Transverse colon (tissue), 4 donors: ENCODE results near the genes DACT3 and KPTN.

DNA sequence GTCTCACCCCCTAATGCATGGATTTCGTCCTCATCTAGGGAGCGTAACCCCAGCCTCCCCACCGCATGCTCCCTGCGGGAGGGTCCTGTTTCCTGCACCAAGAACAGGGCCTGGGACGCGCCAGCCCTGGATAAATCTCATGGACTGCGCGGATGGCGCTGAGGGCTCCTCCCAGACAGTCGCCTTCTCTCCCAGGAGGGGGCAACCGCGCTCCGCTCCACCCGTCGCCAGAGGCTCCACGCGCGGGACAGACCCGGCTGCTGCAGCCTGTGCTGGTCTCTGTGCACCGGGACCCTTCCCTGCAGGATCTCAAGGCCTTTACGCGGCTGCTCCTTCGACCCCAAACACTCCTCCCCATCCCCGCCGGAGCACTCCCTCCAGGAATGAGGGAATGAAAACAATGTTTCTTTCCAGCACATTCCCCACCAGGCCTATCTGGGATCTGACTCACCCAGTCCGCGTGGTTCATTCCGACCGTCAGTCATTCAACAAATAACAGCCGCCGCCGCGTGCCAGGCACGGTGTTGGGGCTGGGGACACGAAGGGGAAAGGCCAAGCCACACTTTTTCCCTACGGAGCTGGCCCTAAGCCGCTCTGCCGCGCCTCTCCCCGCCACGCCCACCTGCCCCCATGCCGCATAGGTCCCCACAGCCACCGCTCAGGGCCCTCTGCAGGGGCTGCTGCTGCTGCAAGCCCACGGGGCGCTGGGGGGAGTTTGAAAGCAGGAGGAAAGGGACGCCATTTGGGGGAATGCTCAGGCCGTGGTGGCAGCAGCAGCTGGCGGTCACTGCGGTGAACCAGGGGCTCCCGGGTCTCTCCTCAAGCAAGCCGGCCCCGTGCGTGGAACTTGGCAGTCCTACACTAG, 6.0 kb downstream of the PNMA8B start:
- PRO-cap: no peak
- RAMPAGE, long total RNA, 4 experiments: no peak in any of the 4 experiments

DNA sequence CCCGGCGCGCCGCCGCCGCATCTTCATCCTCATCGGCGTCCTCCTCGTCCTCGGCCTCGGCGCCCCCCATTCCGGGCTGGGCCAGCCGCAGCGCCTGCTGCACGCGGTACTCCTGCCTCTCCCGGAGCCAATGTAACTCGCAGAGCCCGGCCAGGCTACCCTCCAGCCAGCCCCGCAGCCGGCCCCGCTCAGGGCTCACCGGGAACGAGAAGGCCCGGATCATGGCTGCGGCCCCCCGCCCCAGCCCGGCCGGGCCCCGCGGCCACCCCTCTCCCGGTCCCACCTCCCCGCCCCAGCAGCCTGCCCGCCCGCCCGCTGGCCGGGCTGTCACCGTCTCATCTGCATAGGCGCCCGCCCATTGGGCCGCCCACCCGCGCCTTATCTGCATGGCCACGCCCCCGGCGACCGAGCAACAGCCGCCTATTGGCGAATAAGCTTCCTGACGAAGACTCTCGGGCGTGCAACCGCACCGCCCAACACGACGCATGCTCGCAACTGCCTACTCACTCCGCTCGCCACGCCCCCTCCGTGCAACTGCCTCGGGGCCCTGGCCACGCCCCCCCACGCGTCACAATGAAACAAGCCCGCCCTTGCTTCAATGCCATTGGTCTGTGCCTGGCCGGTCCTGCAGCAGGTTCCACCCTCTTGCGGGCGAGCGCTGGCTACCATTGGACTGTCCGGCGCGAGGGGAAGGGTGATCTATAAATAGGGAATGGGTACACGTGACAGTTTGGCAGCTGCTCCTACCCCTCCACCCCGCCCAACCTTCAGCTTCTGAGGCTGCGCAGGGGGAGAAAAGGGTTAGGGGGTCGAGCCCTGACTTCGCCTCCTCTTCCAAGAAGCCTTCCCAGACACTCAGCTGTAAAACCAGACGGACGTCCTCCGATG, at the start of gene DACT3:
TSS of gene DACT3 (minus strand) at position 341 of the 888 bp plus-strand sequence.
- PRO-cap: unidirectional peak, minus-strand start at position 341 of the sequence
- RAMPAGE, long total RNA, 4 experiments: start-site peak on the minus strand in 2 of 4 experiments, centred at positions 197 to 241 of the sequence, 6 to 9 reads per replicate

- PRO-cap: bidirectional peak, plus-strand start at chr19:46713919, minus-strand start at chr19:46713724; bidirectional peak, plus-strand start at chr19:46714427, minus-strand start at chr19:46714294; bidirectional peak, plus-strand start at chr19:46714692, minus-strand start at chr19:46714547
- RAMPAGE, long total RNA, 4 experiments: start-site peak on the minus strand in 1 of 4 experiments, at chr19:46713936-46714487 at its widest, 6 reads per replicate
Observed at GRCh38 chr19:46713638-46714760, 2.9 kb downstream of the PRKD2 start.

DNA sequence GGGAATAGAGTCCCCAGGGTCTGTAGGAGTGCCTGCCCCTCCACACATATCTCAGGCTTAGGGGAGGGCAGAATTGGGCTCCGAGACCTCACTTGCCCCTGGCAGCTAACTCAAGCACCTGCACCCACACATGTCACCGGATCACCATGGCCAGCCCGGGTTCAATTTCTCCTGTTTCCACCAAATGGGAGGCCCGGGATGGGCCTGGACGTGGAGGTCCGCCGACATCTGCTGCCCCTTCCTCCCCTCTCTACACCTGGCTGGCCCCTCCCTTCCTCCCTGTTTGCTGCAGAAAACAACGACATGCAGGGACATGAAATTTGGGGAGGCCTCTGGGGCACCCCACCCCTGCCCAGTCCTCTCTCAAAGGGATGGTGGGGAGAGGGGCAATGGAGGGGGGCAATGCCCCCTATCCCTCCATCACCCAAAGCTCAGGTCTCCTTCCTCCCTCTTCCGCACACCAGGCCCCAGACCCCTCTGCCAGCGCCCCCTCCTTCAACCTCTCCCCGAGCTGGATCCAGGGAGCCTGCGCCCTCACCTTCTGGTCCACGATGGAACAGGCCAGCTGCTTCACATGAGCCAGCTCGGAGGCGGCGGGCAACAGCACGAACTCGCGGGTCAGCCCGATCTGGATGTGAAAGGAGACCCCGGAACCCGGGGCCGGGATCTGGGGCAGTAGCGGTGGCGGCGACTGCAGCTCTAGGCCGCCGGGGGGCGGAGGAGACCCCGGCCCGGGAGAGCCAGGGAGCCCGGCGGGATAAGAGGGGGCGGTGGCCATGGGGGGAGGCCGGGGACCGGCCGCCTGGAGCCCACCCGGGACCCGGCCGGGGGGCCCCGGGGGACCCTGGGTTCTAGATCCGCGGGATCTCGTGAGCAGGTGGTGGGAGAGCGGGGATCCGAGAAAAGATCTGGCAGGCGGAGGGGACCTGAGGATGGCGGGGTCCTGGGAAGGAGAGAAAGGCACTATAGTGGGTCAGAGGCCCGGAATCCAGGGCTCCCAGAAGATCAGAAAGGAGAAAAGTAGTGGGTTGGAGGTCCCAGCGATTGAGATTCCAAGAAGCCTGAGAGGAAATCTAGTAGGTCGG, 979 bp downstream of the PRKD2 start:
- PRO-cap: unidirectional peak, plus-strand start at position 537 of the sequence
- RAMPAGE, long total RNA, 4 experiments: start-site peak on the minus strand in 1 of 4 experiments, centred at position 685 of the sequence, 28 reads per replicate

GRCh38 chr19:46736469-46737203, 9.2 kb upstream of the FKRP start:
- PRO-cap: no peak
- RAMPAGE, long total RNA, 4 experiments: start-site peak on the minus strand in 2 of 4 experiments, at chr19:46736841-46737118 at its widest, 12 to 22 reads per replicate

GRCh38 chr19:46824715-46825163, 25.9 kb downstream of the AP2S1 start:
- PRO-cap: bidirectional peak, plus-strand start at chr19:46825029, minus-strand start at chr19:46824964
- RAMPAGE, long total RNA, 4 experiments: no peak in any of the 4 experiments

DNA sequence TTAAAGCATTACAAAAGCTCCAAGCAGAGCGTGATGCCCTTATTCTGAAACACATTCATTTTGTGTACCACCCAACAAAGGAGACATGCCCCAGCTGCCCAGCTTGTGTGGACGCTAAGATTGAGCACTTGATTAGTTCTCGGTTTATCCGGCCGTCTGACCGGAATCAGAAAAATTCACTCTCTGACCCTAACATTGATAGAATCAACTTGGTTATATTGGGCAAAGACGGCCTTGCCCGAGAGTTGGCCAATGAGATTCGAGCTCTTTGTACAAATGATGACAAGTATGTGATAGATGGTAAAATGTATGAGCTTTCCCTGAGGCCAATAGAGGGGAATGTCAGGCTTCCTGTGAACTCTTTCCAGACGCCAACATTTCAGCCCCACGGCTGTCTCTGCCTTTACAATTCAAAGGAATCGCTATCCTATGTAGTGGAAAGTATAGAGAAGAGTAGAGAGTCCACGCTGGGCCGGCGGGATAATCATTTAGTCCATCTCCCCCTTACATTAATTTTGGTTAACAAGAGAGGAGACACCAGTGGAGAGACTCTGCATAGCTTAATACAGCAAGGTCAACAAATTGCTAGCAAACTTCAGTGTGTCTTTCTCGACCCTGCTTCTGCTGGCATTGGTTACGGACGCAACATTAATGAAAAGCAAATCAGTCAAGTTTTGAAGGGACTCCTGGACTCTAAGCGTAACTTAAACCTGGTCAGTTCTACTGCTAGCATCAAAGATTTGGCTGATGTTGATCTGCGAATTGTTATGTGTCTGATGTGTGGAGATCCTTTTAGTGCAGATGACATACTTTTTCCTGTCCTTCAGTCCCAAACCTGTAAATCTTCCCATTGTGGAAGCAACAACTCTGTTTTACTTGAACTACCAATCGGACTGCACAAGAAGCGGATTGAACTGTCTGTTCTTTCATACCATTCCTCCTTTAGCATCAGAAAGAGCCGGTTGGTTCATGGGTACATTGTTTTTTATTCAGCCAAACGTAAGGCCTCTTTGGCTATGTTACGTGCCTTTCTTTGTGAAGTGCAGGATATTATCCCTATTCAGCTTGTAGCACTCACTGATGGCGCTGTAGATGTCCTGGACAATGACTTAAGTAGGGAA, 59.8 kb downstream of the ARHGAP35 start:
- PRO-cap: no peak
- RAMPAGE, long total RNA, 4 experiments: no peak in any of the 4 experiments

- PRO-cap: no peak
- RAMPAGE, long total RNA, 4 experiments: no peak in any of the 4 experiments
Observed at GRCh38 chr19:46981641-46982181, 37.9 kb upstream of the NPAS1 start.

- PRO-cap: no peak
- RAMPAGE, long total RNA, 4 experiments: no peak in any of the 4 experiments
Observed at GRCh38 chr19:47079379-47079693, 30.9 kb upstream of the TMEM160 start.

DNA sequence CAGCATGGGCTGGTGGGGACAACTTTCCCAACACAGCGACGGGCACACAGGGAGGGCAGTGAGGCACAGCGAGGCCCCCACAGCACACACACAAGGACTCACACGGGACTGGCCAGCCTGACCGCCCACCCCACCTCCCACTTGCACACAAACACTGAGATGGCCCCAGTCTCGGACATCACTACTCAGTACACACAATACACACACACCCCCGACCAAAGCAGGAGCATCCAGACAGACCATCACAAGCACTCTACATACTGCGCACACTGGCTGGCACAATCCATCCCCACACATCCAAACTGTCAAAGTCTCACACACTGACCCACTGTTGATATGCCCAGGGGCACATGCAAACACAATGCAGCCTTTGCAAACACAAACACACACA, 2.2 kb downstream of the BBC3 start:
- PRO-cap: unidirectional peak, minus-strand start at position 255 of the sequence
- RAMPAGE, long total RNA, 4 experiments: no peak in any of the 4 experiments

DNA sequence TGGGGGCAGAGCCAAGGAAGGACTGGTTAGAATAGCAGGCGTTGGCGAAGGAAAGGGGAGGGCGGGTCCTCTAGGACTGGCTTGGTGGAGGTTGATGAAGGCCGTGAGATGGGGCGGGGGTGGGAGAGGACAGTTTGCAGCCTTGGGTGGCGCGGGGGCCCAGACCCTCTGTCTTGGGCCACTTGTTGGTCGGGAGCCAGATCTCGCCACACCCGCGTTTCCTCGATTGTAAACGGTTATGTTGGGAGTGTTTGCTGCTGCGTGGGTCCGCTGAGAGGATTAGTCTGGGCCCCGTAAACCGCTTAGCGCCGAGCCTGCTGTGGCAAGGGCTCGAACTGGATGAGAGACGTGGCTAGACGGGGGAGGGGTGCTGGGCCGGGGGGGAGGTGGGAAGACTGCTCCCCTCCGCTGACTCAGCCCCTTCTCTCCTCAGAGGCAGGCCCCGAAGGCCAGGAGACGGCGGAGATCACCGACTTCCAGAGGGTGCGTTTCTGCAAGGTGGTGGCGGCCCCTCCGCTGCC, 1.7 kb upstream of the INAFM1 start:
- PRO-cap: unidirectional peak, plus-strand start at position 239 of the sequence
- RAMPAGE, long total RNA, 4 experiments: start-site peak on the plus strand in 2 of 4 experiments, centred at positions 244 to 405 of the sequence, 6 to 13 reads per replicate

DNA sequence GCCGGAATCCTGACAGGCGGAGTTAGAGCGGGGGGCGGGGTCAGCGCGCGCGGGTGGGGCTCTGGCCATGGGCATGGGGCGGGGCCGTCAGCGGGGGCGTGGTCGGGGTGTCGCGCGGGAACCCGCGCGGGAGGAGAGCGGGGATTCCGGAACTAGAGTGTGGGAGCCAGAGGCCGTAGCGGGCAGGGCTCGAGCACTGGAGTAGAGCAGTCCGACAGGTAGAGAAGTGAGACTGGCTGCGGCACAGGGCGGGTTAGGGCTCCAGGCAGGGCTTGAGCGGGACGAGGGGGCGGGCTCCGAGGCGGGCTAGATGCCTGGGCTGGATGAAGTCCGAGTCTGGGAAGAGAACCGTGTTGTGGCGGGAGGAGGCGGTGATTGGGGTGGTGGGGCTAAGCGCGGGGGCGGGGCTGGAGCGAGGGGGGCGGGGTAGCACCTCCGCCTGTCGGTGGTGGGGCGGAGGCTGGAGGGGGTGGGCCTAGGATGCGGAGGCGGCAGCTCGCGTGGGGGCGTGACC, 347 bp upstream of the INAFM1 start:
- PRO-cap: bidirectional peak, plus-strand start at position 155 of the sequence, minus-strand start outside the sequence; bidirectional peak, plus-strand start outside the sequence, minus-strand start at position 350 of the sequence
- RAMPAGE, long total RNA, 4 experiments: start-site peak on the plus strand in 1 of 4 experiments, centred at position 147 of the sequence, 10 reads per replicate

- PRO-cap: no peak
- RAMPAGE, long total RNA, 4 experiments: no peak in any of the 4 experiments
Observed at GRCh38 chr19:47351320-47352092, 2.4 kb downstream of the DHX34 start.

DNA sequence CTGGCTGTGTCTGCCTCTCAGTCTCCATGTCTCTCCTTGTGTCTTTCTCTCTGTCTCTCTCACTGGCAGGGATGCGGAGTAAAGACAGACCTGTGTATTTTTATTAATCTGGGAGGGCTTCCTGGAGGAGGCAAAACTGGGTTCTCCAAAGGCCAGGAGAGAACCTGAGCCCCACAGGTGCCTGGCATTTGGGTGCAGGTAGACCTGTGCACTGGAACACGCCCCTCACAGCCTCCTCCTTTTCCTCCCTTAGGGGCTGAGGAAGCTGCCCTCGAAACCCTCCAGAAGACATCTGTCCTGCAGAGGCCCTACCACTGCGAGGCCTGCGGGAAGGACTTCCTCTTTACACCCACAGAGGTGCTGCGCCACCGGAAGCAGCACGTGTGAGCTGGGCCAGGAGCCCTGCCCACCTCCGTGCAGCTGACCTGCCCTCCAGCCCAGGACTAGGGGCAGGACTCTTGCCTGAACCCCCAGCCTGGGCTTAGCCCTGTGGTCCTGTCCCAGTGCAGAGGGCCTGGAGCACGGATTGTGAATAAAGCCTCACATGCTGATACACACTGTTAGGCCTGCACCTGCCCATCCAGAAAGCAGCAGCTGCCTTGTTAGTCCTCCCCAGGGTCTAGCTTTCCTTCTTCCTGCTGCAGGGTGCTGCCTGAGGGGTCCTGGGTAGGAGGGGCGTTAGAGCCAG, 32.8 kb downstream of the DHX34 start:
- PRO-cap: no peak
- RAMPAGE, long total RNA, 4 experiments: no peak in any of the 4 experiments

GRCh38 chr19:47418478-47419296, 640 bp downstream of the MEIS3 start:
- PRO-cap: no peak
- RAMPAGE, long total RNA, 4 experiments: no peak in any of the 4 experiments

DNA sequence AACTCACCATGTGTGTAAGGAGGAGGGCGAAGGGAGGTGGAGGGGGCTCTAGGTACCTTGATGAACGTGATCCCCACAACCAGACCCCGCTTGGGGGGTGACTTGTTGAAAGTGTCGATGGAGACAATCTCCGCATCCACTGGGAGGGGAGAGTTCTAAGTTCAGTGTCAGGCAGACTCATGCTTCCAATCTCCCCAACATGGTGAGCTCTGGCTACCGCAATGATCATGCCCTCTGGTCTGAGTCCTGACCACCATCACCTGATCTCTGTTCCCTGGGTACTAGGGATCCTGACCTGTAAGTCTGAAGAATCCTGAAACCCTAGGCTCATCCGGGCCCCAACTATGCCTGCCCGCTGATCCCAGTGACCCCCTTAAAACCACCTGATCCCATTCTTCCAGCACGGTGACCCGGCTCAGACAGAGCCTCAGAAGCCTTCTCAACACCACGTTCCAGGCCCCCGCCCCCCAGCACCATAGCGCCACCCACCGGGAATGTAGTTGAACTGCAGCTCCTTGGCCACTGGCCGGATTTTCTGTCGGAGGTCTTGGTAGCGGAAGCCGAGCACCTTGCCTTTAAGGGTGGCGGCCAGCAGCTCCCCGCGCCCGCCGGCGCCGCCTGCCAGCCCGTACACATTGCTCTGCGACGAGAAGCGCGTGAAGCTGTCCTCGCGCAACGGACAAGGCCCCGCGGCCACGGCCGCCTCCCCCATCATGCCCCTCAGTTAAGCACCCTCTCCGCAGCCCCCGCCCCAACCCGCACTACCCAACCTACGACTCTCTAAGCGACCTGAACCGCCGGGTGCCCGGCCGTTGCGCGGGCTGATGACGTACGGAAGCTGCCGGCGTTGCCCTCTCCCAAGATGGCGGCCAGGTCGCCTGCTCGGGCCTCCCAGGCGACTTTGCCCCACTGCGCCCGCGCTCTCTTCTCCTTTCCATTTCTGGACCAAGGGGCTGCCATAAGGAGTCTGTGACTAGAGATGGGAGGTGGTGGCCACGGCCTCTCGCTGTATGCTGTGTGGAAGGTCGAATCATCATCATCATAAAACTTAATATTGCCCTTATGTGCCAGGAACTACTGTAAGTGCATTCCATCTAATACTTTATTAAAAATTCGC, at the start of gene KPTN:
TSS of gene KPTN (minus strand) at position 774 of the 1,117 bp plus-strand sequence.
- PRO-cap: bidirectional peak, plus-strand start at position 937 of the sequence, minus-strand start at position 718 of the sequence
- RAMPAGE, long total RNA, 4 experiments: start-site peak on the plus strand in 2 of 4 experiments, centred at positions 843 to 931 of the sequence, 6 to 47 reads per replicate; start-site peak on the minus strand in 3 of 4 experiments, centred at positions 737 to 812 of the sequence, 6 to 16 reads per replicate

DNA sequence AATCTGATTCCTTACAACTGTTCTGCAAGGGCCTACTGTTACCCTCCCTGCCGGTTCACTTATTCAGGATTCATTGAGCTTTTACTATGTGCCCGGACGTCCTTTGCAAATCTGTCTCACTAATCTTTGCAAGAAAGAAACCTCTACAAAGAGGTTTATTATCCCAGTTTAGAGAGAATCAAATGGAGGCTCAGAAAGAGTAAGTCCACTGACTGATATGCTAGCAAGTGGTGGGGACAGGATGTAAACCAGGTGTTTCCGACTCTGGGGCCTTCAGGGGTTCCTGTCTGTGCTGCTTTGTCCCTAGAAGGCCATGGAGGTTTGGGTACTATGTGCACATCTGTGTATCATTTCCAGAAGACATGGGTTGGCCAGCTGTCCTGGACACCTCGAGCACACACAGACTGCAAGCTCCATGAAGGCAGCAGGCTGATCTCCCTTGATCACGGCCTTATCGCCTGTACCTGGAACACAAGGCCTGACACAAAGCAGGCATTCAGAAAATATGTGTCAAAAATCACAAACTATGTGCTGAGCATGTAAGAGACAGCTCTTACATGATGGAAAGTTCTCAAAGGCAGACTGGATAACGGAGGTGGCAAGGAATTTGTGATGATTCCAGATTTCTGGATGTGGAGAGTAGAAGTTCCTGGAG, 1.2 kb upstream of the KPTN start:
- PRO-cap: no peak
- RAMPAGE, long total RNA, 4 experiments: no peak in any of the 4 experiments

DNA sequence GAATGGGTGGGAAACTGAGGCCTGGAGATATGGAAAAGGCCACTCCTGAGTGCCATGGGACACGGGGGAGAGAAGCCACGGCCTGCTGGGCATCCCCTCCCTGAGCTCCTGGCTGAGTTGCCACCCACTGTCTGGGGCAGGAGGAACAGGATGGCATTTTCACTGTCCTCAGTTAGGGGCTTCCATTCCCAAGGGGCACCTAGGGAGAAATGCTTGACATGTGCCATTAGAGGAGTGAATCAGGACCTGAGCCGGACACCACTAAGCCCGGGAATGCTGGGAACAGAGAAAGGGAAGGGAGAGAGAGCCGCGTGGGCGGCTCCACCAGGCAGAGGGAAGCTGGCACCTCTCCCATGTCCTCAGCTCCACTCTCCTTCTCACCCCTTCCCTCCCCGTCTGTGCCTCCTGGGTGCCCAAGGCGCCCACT, 4.9 kb upstream of the KPTN start:
- PRO-cap: no peak
- RAMPAGE, long total RNA, 4 experiments: no peak in any of the 4 experiments

DNA sequence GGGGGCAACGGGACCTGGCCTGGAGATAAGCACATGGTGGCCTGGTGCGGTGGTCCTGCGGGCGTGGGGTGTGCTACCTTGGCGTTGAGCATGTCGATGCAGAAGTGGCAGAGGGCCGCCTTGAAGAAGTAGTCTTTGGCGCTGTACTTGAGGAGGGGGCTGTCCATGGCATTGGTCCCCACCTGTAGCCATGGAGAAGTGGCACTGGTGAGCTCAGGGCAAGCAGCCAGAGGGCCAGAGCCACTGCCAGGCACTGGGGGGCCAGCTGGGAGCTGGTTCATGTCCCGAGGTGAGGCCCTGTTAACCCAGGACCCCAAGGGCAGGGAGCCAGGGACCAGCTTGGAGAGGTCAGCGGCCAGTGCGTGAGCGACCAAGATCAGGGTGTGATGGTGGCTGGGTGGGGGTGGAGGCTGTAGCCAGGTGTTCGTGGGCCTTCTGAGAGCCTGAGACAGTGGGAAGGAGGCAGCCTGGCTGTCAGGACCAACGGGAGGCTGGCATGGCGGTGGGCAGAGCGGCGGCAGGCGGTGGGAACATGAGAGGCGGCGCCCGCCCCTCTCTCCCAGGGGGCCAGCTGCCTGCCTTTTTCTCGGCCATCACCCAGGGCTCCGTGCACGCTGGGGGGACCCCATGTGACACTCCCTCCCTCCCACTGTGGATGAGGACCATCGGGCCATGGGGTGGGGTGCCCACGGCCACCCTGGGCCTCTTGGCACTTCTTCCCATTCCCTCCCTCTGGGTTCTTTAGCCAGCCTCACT, 8.1 kb upstream of the KPTN start:
- PRO-cap: no peak
- RAMPAGE, long total RNA, 4 experiments: start-site peak on the minus strand in 1 of 4 experiments, centred at position 145 of the sequence, 32 reads per replicate

DNA sequence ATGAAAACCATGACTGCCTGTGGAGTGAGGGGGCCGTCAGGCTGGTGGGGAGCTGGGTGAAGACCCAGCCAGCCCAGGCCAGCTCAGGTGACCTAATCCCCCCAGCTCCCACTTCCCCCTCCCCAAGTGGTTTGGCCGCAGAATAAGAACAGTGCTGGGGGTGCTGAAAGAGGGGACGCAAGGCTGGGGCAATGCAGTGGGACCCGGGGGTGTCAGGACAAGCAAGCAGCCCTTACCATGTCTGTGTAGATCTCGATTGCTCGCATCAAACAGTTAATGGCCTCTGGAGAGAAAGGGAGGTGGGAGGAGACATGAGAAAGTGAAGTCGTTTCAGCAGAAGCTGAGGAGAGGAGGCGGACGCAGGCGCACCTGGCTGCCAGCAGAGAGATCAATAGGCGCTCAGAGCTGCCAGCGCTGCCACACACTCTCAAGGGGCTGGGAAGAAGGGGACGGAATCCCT, 11.3 kb upstream of the KPTN start:
- PRO-cap: no peak
- RAMPAGE, long total RNA, 4 experiments: no peak in any of the 4 experiments